ENCODE measurements around a stretch of chr14.

DNA sequence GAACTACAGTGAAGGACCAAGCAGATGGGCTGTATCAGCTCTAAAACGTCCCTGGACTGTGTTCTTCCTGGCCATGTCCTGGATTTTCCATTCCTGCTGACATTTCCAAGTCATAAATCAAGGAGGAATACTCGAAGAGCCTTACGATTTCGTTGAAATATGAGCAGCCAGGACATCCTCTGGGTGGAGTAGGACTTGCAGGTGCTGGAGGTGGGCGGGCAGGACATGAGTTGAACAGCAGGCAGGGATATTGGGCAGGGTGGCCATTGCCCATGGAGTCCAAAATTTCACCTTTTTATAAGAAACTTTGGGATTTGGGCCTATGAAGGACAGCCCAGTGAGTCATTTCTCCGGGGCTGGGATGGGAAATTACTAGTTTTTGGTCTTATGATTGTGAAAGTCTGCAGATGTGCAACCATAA, 88.8 kb downstream of the TMX1 start:
- PRO-cap = no peak

DNA sequence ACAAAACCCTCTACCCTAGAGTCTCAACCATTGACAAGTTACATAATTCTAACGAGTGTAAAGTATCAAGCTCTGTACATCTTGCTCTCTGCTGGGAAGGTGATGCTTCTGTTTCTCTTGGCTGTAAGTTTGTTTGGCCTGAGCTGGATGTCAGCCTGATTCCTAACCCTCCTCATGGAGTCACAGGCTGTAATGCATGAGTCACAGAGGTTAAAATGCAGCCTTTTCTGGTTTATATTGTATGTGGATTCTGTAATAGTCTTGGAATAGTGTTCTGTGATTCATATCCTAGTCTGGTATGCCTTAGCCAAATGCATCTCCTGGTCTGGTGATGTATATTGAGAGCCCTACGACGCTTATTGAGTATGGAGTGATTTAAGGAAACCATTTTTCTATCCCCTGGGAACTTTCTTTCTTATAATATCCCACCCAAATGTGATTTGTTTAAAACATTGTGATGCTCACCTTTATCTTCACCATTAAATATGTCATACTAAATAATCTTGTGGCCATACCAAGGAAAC, 104.4 kb upstream of the FRMD6 start:
- PRO-cap = no peak

DNA sequence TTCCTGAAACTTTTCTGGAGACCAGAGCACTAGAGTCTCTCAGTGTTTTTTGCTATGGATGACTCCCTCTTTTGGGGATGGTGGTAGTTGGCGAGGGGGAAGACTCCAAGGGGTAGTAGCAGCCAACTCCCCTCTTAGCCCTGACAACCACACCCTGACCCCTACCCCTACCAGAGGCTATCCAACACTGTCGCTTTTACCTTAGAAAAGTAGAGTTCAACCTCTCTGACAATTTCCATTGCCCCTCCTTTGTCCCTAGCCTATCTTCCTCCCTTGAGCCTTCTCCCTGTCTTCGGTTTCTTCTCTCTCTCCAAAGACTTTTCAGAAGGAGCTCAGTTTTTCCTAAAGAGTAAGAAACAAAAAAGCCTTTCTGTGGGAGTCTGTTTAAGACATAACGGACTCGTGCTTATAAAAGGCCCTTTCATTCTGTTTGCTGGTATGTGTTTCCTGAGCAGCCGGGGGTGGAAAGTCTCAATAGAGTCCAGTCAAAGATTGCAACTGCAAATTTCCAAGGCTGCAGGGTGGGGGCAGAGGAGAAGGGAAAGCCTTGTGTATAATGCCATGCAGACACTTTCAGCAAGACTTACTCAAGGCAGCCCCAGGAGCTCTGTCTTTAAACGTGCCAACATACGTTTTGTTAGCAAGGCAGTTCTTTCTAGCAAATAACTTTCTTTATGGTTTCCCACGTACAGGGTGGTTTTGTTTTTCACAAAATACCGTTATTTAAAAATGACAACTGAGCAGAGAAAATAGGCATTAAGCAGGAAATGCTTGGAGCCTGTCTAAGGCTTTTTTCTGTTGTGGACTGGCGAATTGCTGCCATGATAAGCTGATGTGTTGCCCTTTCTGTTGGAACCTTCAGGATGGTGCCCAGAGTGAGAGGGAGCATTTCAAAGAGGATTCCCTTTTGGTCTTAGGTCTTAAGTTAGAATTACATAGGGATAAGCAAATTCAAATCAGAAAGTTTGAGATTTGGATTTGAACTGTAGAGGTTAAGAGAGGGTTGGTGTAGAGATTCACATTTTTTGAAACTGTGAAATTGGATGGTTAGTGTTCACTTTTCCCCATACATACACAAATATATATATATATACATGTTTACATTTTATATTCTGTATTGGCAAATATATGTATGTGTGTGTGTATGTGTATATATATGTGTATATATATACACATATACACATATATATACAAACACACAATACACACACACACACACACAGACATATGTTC, 62.4 kb downstream of the GNG2 start:
- PRO-cap = no peak

- PRO-cap = no peak
Observed at GRCh38 chr14:51932653-51933106, 56.7 kb upstream of the RTRAF start.

GRCh38 chr14:52003265-52003636, 13.9 kb downstream of the RTRAF start:
- PRO-cap = no peak

DNA sequence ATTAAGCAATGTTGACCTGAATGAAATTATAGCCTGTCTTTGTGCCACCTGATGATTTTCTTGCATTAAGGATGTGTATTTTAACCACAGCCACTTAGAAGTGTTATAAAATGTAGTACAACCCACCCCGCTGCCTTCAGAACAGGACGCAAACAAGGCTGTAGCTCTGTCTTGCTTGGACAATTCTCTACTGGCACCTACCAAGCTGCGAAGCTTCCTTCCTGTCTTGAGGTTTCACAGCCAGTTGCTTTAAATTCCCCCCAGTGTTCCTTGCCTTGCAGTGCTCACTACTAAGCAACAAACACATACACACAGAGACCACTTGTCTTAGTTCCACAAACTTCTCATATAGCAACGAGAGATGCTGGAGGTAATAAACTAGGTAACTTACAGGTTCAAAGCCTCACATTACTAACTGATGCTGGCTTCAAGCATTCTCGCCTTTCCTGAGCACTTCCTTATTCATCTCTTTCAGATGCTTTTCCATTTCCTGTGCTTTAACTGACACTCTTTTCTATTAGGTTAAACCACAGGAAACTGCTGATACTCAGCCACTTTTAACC, 91.5 kb upstream of the PTGDR start:
- PRO-cap = no peak

GRCh38 chr14:52220739-52221447, 46.6 kb upstream of the PTGDR start:
- PRO-cap = no peak

- PRO-cap = no peak
Observed at GRCh38 chr14:52345147-52345595, 31.1 kb downstream of the PTGER2 start.

GRCh38 chr14:52791723-52792393, 451 bp upstream of the GNPNAT1 start:
- PRO-cap = bidirectional peak, plus-strand start at chr14:52791785, minus-strand start at chr14:52791607

GRCh38 chr14:53010893-53011662, 60.2 kb upstream of the FERMT2 start:
- PRO-cap = no peak

DNA sequence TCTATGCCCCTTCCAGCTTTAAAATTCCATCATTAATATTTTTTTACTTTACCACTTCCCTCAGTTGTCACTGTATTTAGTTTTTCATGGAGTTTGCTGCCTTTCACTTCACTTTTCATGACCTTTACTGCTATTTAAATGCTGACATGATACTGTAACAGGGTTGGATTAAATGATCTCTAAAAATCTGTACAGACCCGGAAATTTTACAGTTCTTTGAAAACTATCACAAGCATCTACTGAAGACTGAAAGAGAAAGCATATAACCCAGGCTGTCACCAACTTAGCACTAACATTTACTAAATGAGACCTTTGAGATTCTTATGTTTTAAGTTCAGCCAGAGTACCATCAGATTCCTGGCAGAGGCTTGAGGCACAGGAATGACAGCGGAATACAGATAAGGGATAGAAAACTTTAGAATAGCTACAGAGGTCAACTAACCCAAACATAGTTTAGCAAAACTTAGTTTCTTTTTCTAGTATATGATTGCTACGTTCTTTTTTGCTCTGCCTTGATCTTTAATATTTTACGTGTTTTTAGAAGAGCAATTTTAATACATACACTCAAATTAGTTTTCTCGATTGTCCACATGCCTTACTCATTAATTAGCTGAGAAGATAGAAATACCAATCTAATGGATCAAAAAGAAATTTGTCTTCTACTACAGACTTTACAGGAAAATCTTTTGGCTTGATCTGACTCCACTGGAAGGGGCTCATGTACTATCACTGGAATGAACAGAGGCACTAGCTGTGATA, 91.7 kb upstream of the FERMT2 start:
- PRO-cap = no peak

GRCh38 chr14:53126809-53127101, 26.4 kb downstream of the DDHD1 start:
- PRO-cap = no peak

GRCh38 chr14:53131781-53132401, 21.2 kb downstream of the DDHD1 start:
- PRO-cap = no peak

- PRO-cap = no peak
Observed at GRCh38 chr14:53943097-53943818, 13.4 kb downstream of the BMP4 start.

GRCh38 chr14:54211495-54211861, 185.3 kb upstream of the CDKN3 start:
- PRO-cap = no peak

- PRO-cap = no peak
Observed at GRCh38 chr14:54510019-54510900, 554 bp downstream of the CGRRF1 start.

GRCh38 chr14:54564755-54565444, 2.0 kb upstream of the SAMD4A start:
- PRO-cap = bidirectional peak, plus-strand start at chr14:54565316, minus-strand start at chr14:54565221

DNA sequence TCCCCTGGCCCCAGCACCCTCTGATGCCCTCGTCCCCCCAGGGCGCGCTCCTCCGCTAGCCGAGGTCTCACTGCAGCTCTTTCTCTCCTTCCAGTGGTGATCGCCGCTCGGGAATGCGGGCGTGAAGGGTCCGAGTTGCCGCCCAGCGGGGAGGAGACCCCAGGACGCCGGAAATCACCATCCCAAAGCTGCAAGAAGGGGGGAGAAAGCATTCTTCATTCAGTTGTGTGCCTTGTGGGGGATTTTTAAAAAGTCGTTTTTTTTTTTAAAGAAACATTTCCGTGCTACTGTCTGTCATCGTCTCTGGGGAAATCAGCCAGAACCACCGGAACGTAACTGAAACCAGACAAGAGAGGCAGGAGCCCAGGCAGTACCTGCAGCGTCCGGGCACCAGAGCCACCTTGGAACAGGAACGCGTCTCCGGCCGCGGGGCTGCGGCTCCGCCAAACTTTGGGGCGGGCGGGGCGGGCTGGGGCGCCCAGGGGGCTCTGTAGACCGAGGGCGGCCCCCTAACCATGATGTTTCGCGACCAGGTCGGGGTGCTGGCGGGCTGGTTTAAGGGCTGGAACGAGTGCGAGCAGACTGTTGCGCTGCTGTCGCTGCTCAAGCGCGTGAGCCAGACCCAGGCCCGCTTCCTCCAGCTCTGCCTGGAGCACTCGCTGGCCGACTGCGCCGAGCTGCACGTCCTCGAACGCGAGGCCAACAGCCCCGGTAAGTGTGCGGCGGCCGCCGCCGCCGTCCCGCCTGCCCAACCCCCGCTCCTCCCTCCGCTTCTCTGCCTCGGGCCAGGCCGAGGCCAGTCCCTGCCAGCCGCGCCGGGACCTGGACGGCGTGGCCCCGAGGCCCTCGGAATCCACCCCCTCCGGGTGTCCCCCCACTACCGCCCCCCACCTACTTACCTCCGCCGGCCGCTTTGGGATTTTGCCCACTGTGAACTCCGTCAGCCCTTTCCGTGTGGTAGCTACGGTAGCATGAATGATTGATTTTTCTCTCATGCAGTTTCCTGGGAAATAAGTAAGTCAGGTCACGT, 789 bp downstream of the SAMD4A start:
- PRO-cap = bidirectional peak, plus-strand start at position 370 of the sequence, minus-strand start at position 95 of the sequence; unidirectional peak, minus-strand start at position 746 of the sequence

GRCh38 chr14:54675581-54676144, 108.7 kb downstream of the SAMD4A start:
- PRO-cap = no peak

DNA sequence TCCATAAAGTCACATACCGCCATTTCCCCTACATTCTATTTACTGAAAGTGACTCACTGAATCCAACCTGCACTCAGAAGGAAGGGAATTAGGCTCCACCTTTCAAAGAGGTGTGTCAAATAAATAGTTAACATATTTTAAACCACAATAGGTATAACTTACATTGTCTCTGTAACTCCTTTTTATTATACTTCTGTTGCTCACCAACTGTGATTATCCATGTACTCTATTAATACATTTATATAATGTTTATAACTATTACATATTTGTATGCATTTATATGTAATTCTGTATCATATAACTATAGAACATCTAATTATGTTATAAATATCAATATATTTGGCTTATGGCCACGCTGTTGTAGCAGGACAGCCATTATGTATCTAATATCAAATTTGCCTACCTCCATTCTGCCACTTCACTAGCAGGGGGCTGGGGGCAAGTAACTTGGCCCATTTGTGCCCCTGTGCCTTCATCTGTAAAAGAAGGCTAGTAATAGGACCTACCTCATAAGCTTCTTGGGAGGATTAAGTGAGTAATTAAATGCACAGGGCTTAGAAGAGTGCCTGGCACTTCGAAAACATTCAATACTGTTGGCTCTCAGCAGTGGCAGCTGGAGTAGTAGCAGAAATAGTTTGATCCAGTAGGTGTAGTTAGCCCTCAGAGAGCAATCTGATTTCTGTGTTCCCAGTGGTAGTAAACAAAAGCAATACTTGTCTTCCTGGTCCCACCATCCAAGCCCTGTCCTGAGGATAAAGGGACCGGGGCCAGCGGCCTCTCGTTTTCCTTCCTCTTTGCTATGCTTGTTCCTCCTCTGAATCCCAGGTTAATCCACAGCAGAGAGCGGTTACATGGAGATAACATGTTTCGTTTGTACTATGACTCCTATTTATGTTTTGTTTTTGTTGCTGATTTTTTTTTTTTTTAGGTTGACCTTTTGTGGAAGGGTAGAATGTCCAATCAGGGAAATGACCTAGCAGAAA, 131.4 kb downstream of the SAMD4A start:
- PRO-cap = no peak

Data from bronchus (tissue), 1 donor.